ENCODE measurements around the gene GALNT10.

- PRO-cap, result bidirectional peak, plus-strand start at chr5:151234965, minus-strand start at chr5:151234899
- RAMPAGE, long total RNA, 4 experiments, result no peak in any of the 4 experiments
Observed at GRCh38 chr5:151234387-151235380, 10.8 kb upstream of the CCDC69 start.

DNA sequence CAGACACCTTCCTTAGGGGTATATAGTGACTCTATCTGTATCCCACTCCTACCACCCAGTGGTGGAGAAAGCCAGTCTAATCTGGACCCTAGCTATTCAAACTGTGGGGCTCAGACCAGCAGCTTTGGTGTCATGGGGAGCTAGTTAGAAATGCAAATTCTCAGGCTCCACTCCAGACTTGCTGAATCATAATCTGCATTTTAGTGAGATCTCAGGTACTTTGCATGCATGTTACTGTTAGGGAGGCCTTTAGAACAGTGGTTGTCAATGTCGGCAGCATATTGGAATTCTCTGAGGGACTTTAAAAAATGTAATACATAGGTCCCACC lies 12.1 kb upstream of the GM2A start:
- PRO-cap, result no peak
- RAMPAGE, long total RNA, 4 experiments, result no peak in any of the 4 experiments

DNA sequence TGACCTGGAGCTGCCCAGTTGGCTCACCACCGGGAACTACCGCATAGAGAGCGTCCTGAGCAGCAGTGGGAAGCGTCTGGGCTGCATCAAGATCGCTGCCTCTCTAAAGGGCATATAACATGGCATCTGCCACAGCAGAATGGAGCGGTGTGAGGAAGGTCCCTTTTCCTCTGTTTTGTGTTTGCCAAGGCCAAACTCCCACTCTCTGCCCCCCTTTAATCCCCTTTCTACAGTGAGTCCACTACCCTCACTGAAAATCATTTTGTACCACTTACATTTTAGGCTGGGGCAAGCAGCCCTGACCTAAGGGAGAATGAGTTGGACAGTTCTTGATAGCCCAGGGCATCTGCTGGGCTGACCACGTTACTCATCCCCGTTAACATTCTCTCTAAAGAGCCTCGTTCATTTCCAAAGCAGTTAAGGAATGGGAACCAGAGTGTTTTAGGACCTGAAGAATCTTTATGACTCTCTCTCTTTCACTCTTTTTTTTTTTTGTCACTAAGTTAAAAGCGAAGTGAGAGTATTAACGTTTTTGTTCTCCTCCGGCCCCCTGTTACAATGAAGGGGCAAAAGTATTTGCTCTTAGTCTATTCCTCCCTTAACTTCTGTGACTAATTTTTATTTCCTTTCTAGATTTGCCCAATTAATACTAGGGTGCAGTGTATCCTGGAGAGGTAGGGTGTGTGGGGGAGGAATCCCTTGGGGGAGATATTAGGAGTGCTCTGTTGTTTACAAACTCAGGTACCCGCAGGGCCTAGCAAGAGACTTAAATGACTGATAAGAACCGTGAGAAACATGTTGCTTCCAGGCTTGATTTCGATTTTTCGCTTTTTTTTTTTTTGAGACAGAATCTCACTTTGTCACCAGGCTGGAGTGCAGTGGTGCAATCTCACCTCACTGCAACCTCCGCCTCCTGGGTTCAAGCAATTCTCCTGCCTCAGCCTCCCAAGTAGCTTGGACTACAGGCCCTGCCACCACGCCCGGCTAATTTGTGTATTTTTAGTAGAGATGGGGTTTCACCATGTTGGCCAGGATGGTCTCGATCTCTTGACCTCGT lies 14.7 kb downstream of the GM2A start:
- PRO-cap, result no peak
- RAMPAGE, long total RNA, 4 experiments, result no peak in any of the 4 experiments

DNA sequence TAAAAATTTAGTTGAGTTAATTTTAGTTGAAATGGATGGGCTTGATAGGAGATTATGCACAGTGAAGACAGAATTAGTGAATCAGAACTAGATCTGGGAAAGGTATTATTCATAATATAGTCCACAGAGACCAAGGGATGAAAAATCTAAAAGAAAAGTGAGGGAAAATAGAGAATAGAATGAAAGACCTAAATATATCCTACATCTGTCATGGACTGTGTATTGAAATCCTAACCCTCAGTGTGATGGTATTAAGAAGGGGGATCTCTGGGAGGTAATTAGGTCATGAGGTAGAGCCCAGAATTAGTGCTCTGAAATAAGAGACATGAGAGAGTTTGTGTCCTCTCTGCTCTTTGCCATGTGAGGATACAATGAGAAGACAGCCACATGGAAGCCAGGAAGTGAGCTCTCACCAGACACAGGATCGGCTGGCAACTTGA lies 13.0 kb upstream of the SLC36A1 start:
- PRO-cap, result no peak
- RAMPAGE, long total RNA, 4 experiments, result no peak in any of the 4 experiments

DNA sequence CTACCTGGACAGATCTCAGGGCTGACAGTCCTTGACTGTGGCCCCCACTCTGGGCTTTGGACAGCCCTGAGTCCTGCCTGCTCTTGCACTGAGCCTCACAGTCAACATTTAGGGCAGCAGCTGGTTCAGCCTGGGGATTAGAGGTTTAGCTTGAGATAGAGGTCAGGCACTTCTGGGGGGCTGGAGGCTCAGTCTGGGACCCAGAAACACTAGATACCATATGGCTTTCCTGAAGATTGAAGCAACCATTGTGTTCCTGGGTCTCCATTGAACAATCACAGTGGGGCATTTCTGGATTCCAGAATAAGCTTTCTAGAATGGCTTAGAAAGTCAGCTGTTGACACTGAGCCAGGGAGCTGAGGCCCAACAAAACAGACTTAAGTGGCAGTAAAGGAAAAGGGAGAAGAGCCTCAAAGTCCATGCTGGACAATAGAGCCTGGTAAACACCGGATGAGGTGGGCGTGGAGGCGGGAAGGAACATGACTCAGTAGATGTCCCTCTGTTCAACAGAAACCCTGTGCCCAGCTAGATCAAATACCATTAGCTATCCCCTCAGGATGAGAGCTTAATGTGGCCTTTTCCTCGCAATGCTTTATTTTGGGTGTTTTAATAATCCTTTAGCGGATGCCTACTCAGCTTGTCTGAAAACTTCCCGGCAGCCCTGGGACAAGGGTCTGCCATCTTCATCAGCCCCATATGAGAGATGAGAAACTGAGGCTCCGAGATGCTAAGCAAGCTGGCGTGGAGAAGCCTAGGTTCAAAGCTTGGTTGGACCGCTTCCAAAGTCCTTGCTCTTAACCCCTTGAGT lies 14.8 kb downstream of the SPARC start:
- PRO-cap, result no peak
- RAMPAGE, long total RNA, 4 experiments, result no peak in any of the 4 experiments

- PRO-cap, result no peak
- RAMPAGE, long total RNA, 4 experiments, result no peak in any of the 4 experiments
Observed at GRCh38 chr5:151678016-151678668, 8.6 kb downstream of the SPARC start.

DNA sequence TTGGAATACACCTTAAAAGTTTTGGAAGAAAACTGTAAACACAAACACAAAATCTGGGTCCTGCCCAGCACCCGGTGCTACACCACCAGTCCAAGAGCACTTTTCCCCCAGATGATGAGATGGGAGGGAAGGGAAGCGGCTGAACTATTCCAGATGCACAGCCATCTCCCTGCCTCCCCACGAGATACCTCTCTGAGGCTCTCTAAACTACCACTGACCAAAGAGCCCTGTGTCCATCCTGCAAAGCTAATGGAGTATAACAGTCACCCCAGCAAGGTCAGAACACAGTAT lies 8.0 kb downstream of the SPARC start:
- PRO-cap, result no peak
- RAMPAGE, long total RNA, 4 experiments, result no peak in any of the 4 experiments

GRCh38 chr5:153740038-153740384 lies 249.5 kb downstream of the GRIA1 start:
- PRO-cap, result unidirectional peak, plus-strand start at chr5:153740253
- RAMPAGE, long total RNA, 4 experiments, result no peak in any of the 4 experiments

DNA sequence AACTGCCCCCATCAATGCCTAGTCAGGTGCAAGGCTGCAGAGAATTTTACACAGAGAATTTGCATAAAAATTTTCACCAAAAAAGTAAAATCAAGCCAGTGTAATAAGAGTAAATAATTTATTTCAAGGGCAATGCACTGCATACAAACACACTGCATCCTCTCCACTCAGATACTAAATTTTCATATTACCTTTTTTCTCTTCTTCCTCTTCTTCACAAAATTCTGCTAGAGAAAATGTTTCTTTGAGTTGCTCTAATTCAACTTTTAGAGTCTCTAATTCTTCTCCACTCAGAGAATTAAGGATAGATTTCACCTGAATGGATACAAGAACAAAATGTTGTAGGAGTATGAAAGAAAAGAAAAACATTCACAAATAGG lies 12.5 kb downstream of the FAM114A2 start:
- PRO-cap, result no peak
- RAMPAGE, long total RNA, 4 experiments, result no peak in any of the 4 experiments

DNA sequence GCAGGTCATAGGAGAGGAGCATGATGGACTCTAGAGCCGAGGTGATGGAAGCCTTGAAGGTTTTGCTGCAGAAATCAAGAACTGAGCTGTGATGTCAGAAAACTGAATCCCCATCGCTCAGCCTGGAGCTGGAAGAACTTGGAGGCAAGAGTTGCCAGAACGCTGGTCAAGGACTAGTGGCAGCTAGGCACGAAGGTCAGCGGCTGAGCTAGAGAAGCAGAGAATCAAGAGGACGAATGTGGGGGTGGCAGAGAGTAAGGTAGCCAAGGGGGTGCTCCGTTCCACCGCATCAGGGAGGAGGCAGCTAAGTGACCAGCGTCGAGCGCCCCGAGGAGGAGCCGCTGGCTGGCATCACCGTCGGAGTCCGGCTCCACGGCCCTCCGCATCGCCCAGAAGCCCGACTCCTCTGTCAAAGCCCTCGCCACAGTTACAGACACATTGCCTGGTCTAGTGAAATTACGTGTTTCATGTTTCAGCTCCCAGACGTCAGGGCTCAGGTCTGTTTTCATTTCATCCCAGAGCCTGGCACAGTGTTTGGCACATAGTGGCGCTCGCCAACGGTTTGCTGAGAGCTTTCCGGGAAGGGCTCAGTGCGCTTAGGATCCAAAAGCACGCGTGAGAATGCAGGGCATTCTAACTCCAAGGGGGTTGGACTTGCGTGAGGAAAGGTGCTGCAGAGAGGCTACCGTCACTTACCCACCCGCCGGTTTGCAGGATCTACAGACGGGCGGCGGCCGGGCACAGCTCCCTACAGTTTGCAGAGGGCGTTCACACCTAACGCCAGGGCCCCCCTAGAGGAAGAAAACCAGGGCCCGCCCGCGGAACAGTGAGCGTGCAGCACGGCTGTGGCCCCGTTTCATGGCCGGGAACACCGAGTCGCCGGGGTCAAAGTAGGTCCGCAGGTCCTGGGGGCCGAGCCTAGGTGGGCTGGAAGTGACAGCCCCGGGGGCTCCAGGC lies 955 bp upstream of the GALNT10 start:
- PRO-cap, result bidirectional peak, plus-strand start at position 720 of the sequence, minus-strand start at position 721 of the sequence
- RAMPAGE, long total RNA, 4 experiments, result no peak in any of the 4 experiments

DNA sequence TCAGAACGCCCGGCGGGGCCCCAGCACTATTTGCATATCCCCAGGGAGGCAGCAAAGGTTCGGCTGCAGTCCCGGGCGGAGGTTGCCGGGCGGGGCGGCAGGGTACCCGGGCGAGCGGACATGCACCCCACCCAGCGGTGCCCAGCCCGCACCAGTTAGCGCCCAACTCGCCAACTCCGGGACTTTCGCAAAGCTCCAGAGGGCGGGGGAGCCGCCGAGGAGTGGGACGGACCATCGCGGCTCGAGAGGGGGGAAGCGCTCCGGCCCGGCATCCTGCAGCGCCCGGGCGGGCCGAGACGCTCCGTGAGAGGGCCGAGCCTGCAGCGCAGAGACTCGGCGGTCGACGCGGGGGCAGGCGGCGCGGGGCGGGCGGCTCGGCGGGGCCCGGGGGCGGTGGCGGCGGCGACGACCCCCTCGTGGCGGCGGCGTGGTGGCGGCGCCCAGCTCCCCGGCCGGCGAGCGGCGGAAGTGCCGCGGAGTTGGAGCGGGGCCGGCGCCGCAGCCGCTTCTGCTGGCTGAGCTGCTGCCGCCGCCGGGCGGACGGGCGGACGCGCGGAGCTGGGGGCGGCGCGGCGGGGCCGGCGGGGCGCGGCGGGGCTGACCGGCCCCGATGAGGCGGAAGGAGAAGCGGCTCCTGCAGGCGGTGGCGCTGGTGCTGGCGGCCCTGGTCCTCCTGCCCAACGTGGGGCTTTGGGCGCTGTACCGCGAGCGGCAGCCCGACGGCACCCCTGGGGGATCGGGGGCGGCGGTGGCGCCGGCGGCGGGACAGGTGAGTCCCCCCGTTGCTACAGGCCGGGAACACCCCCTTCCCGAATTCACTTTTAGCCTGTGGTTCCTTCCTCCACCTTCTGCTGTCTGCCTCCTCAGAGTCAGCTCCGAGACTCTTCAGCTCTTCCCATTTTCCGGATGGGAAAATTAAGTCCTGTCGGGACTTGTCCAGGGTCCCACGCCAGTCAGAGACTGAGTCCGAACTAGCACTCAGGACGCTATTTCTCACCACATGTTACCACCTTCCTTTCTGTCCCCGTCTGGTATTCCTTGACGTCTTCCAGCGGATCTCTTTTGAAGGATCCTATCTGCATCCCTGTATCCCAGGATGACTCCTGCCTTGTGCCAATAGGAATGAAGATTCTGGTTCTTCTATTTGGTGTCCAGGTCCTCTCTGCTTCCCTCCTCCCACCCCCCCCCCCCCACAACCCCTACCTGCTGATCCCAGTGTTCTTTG lies at the start of gene GALNT10:
TSS of gene GALNT10 (plus strand) at position 477 of the 1,225 bp plus-strand sequence.
- PRO-cap, result bidirectional peak, plus-strand start at position 477 of the sequence, minus-strand start at position 157 of the sequence
- RAMPAGE, long total RNA, 4 experiments, result start-site peak on the plus strand in 1 of 4 experiments, centred at position 688 of the sequence, 19 reads per replicate

- PRO-cap, result no peak
- RAMPAGE, long total RNA, 4 experiments, result no peak in any of the 4 experiments
Observed at GRCh38 chr5:154197973-154198763, 7.6 kb downstream of the GALNT10 start.

- PRO-cap, result no peak
- RAMPAGE, long total RNA, 4 experiments, result start-site peak on the plus strand in 1 of 4 experiments, at chr5:154238796-154238803 at its widest, 5 reads per replicate
Observed at GRCh38 chr5:154238798-154239592, 48.5 kb downstream of the GALNT10 start.

- PRO-cap, result no peak
- RAMPAGE, long total RNA, 4 experiments, result no peak in any of the 4 experiments
Observed at GRCh38 chr5:154296613-154297157, 106.2 kb downstream of the GALNT10 start.

GRCh38 chr5:154395428-154396292 lies 50.1 kb upstream of the SAP30L start:
- PRO-cap, result no peak
- RAMPAGE, long total RNA, 4 experiments, result start-site peak on the plus strand in 1 of 4 experiments, at chr5:154395862-154395871 at its widest, 5 reads per replicate

- PRO-cap, result no peak
- RAMPAGE, long total RNA, 4 experiments, result no peak in any of the 4 experiments
Observed at GRCh38 chr5:154447265-154447735, 1.5 kb downstream of the SAP30L start.

- PRO-cap, result no peak
- RAMPAGE, long total RNA, 4 experiments, result no peak in any of the 4 experiments
Observed at GRCh38 chr5:154654349-154654910, 100.7 kb upstream of the LARP1 start.

DNA sequence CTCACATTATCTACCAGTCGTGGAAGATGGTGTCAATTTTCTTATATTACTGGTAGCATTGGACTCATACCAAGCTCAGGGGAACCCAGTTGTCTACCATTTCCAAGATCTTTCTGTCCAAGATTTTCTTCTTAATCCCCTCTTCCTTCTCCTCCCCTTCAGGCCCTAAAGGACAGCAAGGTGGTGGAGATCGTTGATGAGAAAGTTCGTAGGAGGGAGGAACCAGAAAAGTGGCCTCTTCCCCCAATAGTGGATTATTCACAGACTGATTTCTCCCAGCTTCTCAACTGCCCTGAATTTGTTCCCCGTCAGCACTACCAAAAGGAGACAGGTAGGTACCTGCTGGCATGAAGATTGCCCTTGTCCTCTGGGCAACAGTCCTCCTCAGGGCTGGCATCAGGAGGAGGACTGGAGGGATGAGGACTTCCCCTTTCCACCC lies 44.3 kb downstream of the LARP1 start:
- PRO-cap, result no peak
- RAMPAGE, long total RNA, 4 experiments, result no peak in any of the 4 experiments

DNA sequence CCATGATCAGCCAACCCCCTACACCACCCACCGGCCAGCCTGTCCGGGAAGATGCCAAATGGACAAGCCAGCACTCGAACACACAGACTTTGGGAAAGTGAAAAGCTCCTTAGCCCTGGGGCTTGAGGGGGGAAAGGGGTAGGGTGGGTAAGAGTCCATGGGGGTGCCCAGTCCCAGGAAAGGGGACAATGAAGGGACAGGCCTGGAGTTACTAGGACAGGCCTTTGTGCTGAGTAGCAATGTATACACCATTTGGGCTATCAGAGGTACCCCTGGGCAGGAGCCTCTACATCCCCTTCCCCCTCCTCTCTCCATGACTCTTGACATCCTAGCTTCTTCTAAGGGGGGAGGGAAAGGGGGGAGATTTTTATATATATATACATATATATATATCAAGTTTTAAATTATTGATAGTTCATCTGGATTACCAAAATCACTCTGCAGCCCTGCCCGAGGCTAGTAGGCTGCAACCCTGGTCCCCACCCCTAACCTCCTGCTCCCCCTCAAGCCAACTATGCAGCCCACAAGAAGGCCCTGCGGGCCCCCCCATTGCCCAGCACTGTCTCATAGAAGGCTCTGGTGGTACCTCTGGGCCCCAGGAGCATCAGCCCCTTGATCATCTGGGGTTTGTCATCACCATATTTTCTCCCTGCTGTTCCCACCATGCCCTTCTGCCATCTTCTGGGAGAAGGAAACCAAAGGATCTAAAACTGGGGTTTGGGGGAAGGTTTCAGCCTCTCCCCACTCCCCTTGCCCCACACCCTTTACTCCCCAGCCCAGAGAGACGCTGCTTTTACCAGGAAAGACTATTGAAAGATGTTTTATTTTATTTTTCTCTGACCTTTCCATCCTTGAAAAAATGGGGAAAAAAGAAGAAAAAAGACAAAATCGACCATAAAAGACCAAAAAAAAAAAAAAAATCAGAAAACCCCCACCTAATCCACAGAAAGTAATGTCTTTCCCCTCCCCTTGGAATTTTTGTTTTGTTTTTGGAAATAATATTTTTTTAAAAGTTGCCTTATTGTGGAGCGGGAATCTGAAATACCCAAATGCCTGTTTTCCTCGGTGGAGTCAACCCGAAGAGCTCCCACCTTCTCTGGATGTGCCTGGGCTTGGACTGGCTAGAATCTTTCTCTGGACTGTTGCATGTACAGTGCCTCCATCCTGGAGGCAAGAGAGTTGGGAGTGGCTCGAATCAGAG lies 36.0 kb downstream of the FAXDC2 start:
- PRO-cap, result no peak
- RAMPAGE, long total RNA, 4 experiments, result start-site peak on the plus strand in 1 of 4 experiments, centred at position 572 of the sequence, 23 reads per replicate

DNA sequence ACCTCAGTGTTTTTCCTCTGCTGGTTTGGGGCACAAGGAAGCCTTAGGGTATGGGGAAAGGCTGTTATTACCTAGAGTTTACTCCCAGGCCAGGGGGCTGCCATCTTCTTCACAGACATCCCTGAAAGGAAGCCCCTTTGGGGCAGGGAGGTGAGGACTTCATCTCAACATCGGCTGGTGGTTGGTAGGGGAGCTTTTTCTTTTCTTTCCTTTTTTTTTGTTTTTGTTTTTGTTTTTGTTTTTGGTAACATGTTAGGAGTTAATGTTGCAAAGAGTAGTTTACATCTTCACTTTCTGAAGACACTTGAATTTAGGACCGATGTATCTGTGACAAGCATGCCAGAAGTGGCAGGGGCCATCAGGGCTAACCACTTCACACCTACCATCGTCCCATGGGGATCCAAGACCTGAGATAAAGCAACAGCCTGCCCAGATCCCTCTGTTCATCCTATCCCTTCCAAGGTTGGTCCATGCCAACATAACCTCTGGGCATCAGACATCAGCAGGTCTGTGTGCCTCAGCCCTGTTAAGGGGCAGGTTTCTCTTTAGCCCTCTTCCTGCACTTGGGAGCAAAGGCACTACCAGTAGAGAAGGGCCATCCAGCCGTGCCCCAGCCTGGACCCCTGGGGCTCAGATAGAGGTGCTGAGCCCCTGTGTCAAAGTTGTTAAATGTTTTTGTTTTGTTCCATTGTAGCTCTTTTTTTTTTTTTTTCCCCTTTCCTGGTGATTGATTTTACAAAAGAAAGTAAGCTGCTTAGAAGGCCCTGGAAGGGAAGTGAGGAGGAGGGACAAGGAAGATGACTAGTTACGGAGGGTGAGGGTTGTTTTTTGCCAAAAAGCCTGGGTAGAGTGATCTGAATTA lies 33.9 kb downstream of the FAXDC2 start:
- PRO-cap, result no peak
- RAMPAGE, long total RNA, 4 experiments, result no peak in any of the 4 experiments